ENCODE results near the genes FLAD1 and SLC50A1.

DNA sequence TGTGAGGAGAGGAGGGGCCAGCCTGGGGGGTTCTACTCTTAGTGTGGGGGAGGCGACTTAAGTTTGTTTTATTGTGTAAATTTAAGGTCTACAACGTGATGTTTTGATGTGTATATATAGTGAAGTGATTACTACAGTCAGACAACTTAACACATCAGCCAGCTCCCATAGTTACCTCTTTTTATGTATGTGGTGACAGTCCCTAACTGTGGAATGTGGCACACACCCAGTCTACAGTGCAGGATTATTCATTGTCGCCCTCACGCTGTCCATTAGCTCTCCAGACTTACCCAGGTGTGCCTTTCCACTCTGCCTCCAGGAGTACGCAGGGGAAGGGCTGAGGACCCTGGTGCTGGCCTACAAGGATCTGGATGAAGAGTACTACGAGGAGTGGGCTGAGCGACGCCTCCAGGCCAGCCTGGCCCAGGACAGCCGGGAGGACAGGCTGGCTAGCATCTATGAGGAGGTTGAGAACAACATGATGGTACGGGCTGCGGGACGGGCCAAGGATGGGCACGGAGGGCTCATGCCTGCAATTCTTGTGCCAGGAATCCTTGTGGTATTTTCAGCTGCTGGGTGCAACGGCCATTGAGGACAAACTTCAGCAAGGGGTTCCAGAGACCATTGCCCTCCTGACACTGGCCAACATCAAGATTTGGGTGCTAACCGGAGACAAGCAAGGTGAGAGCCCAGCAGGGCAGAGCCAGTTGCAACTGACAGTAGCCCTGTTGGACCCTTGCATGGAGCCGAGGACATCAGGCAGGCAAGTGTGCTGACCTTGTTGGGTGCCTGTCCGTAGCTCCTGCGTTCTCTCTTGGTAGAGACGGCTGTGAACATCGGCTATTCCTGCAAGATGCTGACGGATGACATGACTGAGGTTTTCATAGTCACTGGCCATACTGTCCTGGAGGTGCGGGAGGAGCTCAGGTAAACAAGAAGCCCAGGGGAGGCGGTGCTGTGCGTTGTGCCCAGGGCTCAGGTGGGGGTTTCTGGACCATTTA, 18.5 kb downstream of the ATP8B2 start:
- RRBS, result no CpG with 5 or more reads among the region's 24 CpGs

DNA sequence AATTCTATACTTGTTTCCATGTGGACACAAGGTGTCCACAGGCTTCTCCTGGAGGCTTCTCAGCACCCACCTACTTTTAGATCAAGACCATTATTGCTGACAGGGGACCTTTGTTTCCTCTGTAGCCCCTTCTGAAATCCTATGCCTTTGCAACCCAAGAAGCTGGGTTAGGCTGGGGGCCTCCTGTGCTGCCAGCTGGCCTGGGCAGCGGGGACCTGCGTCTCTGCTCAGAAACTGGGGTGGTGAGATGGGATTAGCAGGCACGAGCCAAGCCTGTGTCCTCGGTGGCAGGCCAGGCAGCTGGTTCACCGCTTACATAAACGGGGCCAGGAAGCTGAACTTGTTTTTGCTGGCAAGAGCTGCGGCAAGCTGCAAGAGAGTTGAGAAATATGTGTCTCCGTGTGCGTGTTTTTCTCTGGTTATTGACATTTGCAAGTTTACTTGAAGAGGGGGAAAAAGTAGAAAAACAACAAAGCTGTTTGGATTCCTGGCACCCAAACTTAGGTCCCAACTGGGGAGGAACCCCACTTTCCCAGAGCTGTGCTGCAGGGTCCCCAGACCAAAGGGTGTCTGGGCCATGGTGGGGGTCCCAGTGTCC, 14.3 kb downstream of the IL6R start:
- RRBS, result no CpG with 5 or more reads among the region's 9 CpGs

GRCh38 chr1:154519758-154519983, 17.5 kb upstream of the SHE start:
- RRBS, result no CpG with 5 or more reads among the region's 6 CpGs

GRCh38 chr1:154583376-154584095, 16.0 kb downstream of the CHRNB2 start:
- RRBS, result 92% methylated on average over 1 of the region's 11 CpGs

DNA sequence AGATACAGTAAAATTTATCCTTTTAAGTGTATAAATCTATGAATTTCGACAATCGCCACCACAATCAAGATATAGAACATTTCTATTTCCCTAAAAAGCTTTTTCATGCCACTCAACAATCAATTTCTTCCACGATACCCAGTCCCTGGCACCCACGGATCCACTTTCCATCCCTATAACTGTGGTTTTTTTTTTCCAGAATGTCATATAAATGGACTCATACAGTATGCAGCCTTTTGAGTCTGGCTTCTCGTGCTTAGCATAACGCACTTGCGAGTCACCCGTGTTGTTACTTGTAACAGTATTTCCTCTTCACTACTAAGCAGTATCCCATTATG, 1.0 kb downstream of the ADAR start:
- RRBS, result no CpG with 5 or more reads among the region's 8 CpGs

DNA sequence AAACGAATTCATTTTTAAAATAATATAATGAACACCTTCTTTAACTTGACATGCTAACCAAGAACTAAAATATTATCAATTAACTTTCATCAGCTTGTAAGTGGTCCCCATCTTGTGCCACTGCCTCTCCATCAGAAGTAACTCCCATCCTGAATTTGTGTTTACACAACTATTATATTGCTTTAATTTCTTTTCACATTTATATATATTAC, 20.2 kb upstream of the ADAR start:
- RRBS, result no CpG with 5 or more reads among the region's 1 CpG

DNA sequence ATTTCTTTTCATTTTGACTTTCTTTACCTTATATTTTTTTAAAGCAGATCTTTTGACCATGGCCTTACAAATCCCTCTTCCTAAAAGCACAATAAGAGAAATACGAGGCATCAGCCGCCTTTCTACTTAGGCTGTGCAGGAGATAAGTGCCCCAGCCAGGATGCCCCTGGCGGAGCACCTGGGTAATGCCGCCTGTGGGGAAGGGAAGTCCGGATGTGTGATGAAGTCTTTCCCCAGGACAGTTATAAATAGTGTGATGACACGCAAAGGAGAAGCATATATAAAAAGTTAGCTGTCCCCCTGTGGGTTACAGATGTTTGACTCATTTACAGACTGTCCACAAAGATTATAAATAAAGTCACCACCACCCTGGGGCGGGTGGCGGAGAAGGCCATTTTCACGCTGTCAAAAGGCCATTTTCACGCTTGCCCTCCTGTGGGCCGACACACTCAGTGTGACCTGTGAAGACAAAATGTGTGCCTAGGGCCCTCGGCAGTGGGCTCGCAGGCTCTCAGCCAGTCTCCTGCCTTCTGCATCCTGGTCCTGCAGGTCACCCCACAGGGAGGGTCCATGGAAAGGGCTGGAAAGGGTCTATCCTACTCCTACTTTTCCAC, 6.3 kb downstream of the KCNN3 start:
- RRBS, result no CpG with 5 or more reads among the region's 13 CpGs

- RRBS, result 20% methylated on average over 12 of the region's 27 CpGs
These were observed 909 bp downstream of the KCNN3 start for GRCh38 chr1:154868980-154869764.

- RRBS, result no CpG with 5 or more reads among the region's 4 CpGs
These were observed 3.2 kb downstream of the PBXIP1 start for GRCh38 chr1:154952738-154953139.

GRCh38 chr1:154969793-154970619, 541 bp downstream of the SHC1 start:
- RRBS, result 45% methylated on average over 8 of the region's 24 CpGs

GRCh38 chr1:154982519-154982949, 610 bp upstream of the FLAD1 start:
- RRBS, result no CpG with 5 or more reads among the region's 5 CpGs

DNA sequence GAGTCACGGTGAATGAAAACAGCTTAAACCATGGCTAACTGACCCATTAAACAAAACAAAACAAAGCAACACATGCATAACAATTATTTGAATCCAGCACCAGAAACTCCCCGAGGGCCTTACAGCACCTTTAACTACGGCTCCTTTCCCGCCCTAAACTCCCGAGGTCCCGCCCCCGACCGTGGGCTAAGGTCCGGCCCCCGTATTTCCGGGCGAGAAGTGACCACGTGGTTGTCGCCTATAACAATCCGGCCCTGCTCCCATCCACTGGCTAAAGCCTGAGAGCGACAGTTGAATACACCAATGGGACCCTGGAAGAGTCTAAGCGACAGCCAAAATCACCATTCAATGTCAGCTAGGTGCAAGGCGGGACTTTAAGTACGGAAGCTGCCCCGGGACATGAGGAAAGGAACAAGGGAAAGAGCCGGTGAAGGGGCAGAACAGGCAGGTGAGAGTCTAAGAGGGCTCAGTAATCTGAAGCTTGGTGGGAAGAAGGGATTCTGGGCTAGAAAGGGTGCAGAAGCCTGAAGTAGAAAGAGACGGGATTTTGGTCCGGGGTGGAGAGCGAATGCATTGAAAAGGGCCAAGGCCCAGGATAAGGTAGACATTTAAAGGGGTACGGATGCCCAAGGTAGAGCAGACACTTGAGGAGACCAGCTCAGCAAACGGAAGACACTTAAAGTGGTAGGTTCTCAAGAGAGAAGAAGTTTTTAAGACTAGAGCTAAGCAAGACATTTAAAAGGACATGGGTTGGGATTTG, at the start of gene FLAD1:
TSS of gene FLAD1 (plus strand) at position 395 of the 760 bp plus-strand sequence.
- RRBS, result 3% methylated on average over 8 of the region's 26 CpGs

GRCh38 chr1:155000435-155001630, 1.8 kb upstream of the ZBTB7B start:
- RRBS, result 2% methylated on average over 18 of the region's 63 CpGs

DNA sequence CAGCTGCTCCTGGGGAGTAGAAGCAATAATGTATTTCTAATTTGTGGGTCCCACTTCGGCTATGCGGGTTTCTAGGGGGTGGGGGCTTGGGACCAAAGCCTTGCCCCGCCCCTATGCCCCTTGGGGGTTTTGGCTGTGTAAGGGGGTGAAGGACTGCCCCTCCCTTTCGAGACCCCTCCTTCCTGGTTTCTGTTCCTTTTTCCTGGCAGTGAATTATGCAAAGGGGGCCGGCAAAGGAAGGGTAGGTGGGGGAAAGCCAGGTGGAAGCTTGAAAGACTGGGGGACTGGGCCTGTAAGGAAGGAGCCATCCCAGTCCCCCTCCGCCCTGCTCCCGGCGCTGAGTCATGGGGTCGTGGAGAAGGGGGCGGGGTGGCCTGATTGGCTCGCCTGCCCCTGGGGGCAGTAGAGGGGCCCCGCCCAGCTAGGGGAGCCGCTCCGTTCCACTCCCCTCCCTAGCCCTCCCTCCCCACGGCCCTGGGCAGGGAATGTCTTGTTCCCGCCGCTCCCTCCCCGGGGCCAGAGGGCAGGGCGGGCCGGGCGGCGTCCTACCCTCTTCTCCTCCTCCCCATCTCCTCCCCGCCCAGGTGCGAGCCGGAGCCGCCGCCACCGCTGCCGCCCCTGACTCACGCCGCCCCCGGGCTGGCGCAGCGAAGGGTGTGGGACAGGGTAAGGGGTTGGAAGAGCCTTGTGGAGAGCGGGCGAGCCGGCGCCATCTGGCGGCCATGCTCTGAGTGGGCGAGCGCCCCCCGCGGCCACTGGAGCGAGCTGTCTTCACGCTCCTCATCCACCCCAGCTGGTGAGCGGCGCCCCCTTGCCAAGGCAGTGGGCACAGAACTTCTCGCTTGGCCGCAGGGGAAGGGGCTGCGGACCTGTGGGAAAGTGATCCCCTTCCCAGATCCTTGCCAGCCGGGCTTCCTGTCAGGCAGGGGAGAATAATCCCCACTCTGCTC, 14.6 kb downstream of the ZBTB7B start:
- RRBS, result 5% methylated on average over 21 of the region's 51 CpGs

GRCh38 chr1:155080398-155081055, 1.9 kb downstream of the EFNA3 start:
- RRBS, result 2% methylated on average over 32 of the region's 52 CpGs

- RRBS, result no CpG with 5 or more reads among the region's 13 CpGs
These were observed 7.4 kb upstream of the EFNA1 start for GRCh38 chr1:155120060-155120817.

DNA sequence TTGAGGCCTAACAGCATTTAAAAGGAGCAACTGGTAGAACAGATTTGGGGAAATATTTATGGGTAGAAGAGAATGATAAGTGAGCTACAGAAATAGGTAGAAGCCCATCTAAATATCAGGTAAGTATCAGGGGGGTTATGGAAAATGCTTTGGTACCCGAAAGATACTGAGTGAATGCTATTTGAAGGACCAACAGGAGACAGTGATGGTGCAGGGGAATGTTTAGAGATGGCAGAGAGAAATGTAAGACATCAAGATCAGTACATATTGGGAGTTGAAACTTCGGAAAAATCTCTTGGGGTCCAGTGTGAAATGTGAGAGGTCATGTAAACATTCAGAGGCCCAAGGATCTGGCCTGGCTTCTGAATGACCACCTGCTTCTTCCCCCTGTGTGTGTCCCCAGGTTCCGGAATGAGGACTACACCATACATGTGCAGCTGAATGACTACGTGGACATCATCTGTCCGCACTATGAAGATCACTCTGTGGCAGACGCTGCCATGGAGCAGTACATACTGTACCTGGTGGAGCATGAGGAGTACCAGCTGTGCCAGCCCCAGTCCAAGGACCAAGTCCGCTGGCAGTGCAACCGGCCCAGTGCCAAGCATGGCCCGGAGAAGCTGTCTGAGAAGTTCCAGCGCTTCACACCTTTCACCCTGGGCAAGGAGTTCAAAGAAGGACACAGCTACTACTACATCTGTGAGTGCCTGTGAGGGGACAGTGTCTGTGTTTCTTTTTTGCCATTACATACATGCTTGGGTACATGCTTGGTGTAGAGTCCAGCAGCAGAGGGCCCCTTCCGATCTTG, 3.5 kb downstream of the EFNA1 start:
- RRBS, result no CpG with 5 or more reads among the region's 11 CpGs

GRCh38 chr1:155134983-155135943, at the start of gene SLC50A1:
TSS of gene SLC50A1 (plus strand) at chr1:155135852.
- RRBS, result 1% methylated on average over 20 of the region's 63 CpGs

- RRBS, result 81% methylated on average over 1 of the region's 16 CpGs
These were observed 13.8 kb downstream of the TRIM46 start for GRCh38 chr1:155187404-155187845.

GRCh38 chr1:155193296-155194267, 14.1 kb downstream of the THBS3 start:
- RRBS, result 2% methylated on average over 23 of the region's 57 CpGs